M059J (cell line): Measurements from ENCODE around the genes MIER1, IL23R, SERBP1 and TNNI3K.

GRCh38 chr1:66563443-66563869 is 29.5 kb downstream of the SGIP1 start:
- RAMPAGE, long total RNA: no peak

- RAMPAGE, long total RNA: no peak
Measured at GRCh38 chr1:66705081-66705772, 47.0 kb upstream of the DYNLT5 start.

DNA sequence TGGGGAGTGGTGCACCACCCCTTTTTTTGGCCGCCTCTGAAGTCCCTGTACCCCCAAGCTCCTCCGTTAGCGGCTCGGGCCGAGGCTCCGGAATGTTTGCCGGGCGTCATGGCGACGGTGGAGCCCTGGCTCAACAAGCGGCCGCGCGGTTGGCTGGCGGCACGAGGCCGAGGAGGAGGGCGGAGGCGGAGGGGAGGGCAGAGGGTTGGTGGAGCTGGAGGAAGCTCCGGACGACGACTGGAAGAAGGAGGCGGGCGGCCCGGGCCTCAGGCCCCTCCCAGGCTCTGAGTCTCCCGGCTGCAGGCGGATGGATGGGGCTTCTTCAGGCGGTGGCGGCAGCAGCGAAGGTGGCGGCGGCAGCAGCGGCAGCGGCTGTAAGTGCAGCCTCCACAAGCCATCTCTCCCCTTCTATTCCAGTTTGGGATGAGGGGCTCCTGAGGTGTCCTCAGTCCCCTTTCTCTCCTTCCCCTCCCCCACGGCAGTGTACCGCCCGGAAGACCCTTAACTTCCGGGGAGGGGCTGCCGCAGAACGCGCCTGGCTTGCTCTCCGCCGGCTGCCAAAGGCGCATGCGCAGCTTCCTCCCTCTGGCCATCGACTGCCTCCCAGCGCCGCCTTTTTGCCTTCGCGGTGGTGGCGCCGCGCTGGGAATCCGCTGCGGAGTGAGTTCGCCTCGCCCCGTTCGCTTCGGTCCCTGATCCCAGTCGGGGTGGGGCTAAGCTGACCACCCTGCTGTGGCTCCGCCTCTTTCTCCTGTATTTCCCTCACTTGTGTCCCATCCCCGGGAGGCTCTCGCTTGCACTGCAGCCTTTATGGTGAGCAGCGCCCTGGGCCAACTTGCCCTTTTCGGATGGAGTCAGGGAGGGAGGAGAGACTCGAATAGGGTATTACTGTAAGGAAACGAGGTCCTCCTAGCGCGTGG is at the start of gene MIER1:
MIER1 (plus strand) TSS at position 269 of the 920 bp plus-strand sequence.
- RAMPAGE, long total RNA: start-site peak on the plus strand centred at position 255 of the sequence, 95 bp wide, 43 and 23 reads in 2 replicates

DNA sequence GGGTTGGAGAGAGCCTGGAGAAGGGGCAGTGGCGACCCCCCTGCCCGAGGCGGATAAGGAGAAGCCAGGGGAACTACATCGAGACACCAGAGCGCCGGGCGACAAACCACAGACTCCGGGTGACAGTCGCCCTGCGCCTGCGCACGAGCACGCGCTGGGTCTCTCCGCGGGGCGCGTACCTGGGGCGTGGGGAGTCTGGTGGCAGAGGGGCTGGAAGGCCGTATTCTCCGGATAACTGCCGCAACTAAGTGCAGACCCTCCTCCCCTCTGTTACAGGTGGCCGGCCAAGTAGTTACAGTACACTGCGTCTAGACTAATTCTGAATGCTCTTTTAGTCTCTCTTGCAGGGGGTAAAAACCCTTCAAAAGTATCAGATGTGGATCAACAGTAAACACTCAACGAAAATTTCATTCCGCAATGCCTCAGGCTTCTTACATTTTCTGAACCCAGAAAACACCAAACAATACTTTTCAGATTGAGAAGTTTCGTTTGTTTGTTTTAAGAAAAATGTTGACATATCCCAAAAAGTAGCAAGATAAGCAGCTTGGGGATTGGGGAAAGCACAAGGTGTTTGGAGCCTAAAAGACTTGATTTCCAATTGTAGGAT is 425 bp upstream of the SLC35D1 start:
- RAMPAGE, long total RNA: no peak

GRCh38 chr1:67166070-67166717 is at the start of gene IL23R:
Gene IL23R (plus strand): TSS chr1:67166454.
- RAMPAGE, long total RNA: no peak

DNA sequence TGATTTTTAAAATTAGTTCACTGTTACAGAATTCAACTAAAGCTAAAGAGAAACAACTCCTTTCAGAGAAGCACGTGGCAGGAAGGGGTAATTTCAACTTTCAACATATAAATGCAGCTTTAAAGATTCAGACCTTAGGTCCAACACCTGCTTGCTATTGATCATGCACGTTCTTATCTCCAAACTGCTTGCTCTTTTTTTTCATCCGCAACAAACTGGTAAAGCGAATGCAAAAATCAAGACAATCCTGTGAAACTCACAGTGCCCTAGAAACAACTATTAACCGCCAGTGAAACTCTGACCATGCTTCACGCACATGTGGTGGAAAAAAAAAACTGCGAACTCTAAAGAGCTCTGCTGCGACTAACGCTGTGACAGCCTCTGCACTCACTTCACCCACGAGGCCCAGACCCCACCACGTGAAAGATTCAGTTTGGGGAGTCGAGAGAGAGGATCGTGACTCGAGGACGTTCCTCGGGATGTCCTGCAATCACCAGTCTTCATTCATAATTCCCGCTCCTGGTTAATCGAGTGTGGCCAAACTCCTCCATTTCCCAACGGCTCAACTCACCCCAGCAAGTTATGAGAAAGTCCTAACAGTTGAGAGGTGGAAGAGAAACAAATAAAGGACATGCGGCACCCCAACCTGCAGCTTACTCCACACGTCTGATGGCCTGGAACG is 1.3 kb downstream of the SERBP1 start:
- RAMPAGE, long total RNA: no peak

- RAMPAGE, long total RNA: start-site peak on the minus strand at chr1:67430344-67430403, 675 and 204 reads in 2 replicates
Measured at GRCh38 chr1:67429948-67430983, at the start of gene SERBP1. Gene SERBP1 (minus strand): TSS chr1:67430402.

GRCh38 chr1:67514074-67514486 is 83.9 kb upstream of the SERBP1 start:
- RAMPAGE, long total RNA: no peak

- RAMPAGE, long total RNA: no peak
Measured at GRCh38 chr1:67715823-67716259, 30.8 kb downstream of the GADD45A start.

DNA sequence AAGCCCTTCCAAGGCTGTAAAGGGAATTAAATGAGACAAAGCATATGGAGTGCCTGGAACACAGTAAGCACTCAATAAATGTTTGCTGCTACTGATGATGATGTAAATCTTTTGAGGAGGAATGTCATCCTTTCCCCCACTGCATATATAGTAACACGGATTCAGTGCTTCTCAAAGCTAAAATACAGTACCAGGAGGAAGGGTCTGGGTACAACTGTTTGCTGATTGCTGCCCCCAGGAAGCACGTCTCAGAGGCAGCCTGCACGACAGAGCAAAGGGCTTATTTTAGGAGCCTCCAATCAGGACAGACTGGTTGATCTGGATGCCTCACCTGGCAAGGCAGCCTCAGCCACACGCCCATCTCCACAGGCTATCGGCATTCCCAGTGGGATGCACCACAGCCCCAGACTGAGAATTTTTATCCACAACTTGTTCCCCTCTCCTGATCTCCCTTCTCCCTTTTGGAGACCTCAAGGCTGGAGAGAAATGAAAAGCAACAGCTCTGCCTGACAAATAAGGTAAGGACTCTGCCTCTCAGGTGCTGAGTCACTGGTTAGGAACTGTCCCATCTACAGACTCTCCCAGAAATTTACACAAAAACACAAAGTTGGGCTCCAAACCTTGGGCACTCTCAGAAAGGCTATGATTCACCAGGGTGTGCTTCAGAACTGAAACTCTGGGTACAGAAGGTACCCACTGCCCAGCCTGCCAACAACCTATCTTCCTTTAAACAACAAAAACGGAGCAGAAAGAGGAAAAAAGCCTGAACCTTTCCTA is 64.5 kb downstream of the GADD45A start:
- RAMPAGE, long total RNA: no peak

GRCh38 chr1:67789558-67790114 is 43.6 kb downstream of the GNG12 start:
- RAMPAGE, long total RNA: no peak

DNA sequence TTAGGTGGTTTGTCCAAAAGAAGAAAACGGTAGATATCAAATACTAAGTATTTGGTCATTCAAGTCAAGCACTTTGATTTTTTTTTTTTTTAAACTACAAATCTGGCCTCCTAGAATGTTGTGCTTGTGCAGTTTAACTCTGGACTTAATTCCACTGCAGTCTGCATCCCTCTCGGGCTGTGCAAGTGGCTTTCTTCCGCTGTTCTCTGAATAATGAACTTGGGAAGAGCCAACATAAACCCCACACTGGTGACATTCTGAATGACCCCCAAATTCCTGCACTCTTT is 39.9 kb downstream of the GNG12 start:
- RAMPAGE, long total RNA: no peak

DNA sequence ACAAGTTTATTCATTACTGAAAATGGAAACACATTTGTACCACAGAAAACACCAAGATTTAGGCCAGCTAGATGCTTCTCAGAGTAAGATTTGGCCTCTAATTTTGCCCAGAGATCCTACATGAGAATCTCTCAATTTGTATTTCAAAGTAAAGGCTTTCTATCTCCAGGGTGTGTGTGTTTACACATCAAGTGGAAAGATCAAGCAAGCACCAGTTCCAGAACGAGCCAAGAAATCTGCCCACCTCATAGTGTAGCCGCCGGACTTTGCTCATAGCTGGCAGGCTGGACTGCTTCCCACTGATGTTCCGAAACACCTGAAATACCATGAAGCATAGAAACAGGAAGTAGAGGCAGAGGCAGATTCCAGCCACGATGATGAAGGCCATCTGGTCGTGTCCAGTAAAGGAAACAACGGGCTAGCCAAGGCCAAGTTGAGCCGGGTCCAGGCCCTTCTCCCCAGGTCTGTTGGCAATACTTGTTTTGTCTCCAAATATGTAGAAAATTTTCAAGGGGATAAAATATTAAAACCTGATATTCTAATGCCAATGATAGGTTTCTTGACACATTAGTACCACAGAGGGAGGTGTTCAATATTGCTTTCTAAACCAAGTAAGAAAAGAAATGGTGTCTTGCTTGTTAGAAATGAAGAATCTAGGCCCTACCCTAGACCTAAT is 86.6 kb downstream of the WLS start:
- RAMPAGE, long total RNA: no peak

GRCh38 chr1:68163283-68163730 is 69.0 kb downstream of the WLS start:
- RAMPAGE, long total RNA: no peak

DNA sequence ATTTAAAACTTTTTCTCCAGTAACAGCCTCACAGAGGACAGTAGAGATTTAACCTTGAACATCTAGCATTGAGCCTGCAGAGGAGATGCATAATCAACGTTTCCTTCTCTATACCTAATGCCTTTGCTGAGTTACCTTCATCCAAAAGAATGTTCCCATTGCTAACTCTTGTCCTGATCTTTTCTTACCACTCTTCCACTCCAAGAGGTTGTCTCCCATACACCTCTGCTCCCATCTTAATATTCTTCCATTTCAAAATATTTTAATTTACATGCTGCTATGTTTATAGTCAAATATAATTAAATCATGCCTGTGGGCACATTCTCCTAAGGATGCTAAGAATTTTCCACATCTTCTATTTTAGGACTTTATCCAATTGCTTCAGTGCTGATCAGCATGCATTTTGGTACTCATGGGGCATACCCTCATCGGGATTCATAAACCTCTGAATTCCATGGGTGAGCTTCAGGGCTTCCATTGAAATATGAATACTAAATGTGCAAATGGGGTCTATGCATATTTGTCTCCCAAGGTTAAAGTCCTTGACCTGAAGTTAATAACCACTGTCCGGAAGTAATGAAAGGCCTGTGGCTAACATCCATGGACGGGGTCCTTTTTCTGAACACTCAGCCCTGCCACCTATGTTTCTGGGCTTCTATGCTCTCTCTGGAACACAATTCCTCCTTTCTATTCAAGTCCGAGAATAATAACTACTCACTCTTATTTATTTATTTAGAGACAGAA is 55.3 kb downstream of the WLS start:
- RAMPAGE, long total RNA: no peak

GRCh38 chr1:69569235-69570087 is 1.7 kb downstream of the LRRC7 start:
- RAMPAGE, long total RNA: no peak

- RAMPAGE, long total RNA: no peak
Measured at GRCh38 chr1:70237279-70237962, 16.2 kb downstream of the SRSF11 start.

DNA sequence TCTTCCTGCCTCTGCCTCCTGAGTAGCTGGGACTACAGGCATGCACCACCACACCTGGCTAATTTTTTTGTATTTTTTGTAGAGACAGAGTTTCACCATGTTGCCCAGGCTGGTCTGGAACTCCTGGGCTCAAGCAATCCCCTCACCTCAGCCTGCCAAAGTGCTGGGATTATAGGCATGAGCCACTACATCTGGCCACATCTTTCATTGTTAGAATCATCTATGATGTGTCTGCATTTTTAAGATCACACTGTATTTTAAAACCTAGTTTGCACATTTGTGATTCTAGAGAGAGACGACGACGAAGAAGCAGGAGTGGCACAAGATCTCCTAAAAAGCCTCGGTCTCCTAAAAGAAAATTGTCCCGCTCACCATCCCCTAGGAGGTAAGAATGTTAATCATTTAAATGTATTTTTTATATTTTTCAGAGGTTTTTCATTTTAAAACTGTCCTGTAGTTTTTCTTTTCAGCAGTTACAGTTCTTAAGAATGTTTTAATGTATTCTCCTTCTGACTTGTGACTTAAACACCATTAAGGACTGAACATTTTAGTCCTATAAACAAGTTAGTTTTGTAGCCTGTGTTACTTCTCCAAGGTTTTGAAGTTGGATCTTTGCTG is 28.6 kb downstream of the SRSF11 start:
- RAMPAGE, long total RNA: no peak

GRCh38 chr1:70253610-70254256 is 32.6 kb downstream of the SRSF11 start:
- RAMPAGE, long total RNA: no peak

- RAMPAGE, long total RNA: no peak
Measured at GRCh38 chr1:74235177-74235671, at the start of gene TNNI3K. Gene TNNI3K (plus strand): TSS chr1:74235387.